Liver (tissue), 9 donors: ENCODE measurements around a stretch of chr20.

DNA sequence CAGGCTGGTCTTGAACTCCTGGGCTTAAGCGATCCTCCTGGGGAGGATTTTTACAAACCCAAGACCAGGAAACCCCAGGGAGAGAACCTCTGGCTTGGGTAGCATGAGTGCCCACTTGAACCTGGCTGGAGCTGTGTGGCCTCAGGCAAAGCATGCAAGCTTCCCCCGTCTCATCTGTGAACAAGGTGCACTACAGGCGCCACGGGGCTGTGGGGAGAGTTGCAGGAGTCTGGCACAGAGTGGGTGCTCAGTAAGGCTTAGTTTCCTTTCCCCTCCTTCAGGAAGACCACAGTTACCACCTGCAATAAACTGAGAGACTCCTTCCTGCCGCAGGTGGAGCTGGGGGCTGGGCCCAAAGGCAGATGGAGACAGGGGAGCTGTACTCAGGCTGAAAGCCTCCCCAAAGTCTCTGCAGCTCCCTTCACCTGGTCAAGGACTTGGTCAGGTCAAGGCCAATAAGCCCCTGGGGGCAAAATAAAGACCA is 1.8 kb downstream of the SLA2 start:
- PRO-cap, 5 experiments = peak in 1 of 5 experiments; most common plus-strand start position 336 of the sequence (in 1)
- RAMPAGE, long total RNA, 2 experiments = no peak in any of the 2 experiments
- RRBS = no CpG with 5 or more reads among the region's 5 CpGs

DNA sequence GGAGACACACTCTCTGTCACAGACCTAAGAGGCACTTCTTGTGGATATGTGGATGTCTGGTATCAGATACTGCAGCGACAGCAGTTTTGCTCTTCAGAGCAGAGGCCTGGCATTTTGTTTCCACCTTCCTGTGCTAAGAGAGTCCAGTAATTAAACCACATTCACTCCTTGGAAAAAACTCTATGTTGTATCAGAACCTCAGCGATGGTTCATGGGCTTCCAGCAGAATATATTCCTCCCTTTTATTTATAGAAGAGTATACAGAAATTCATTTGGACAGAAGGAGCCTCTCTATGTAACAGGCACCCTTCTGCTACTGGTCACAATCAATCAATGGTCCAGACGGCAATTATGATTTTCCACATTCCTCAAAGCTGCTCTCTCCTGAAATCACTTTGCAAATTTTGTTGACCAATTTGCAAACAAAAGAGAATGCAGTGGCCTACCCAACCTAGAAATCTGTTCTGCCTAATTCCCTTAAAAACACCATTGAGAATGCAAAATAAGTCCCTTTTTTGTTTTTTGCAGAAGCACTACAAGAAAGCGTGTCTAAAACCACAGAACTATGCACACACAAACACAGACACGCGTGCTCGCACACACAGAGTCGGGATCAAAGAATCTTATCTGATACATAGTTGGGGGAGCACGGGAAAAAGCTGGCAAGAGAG is 6.7 kb upstream of the SLA2 start:
- PRO-cap, 5 experiments = no peak in any of the 5 experiments
- RAMPAGE, long total RNA, 2 experiments = no peak in any of the 2 experiments
- RRBS = no CpG with 5 or more reads among the region's 9 CpGs

DNA sequence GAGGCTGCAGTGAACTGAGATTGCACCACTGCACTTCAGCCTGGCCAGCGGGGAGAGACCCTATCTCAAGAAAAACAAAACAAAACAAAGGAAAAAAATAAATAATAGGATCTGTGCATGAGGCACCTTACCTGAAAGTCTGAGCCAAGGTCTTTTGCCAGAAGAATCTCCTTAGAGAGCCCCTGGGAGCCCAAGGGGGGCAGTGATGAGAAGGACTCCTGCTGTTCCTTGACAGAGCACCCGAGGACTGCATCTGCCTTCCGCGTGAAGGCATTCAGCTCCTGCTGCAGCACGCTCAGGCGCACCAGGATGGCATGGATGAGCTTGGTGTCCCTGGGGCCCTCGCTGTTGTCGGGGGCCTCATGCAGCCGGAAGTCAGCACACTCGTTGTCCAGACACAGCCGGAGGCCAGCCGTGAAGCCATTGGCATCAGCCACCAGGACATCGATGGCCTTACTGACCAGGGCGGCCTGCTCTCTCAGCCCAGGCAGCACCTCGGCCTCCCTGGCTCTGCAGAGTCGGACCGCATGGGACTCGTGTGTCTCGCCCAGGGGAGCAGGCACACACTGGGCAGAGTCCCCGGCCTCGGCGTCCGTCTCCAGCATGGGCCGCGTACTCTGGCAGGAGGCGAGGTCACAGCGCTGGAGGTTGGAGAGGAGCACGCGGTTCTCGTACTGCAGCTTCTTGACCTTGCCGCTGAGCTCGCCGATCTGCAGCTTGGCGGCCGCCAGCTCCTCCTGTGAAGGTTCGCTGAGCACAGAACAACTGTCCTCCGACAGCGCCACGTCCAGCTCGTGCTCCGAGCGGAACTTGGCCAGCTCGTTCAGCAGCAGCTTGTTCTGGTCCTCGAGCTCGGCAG is 41.7 kb upstream of the DSN1 start:
- PRO-cap, 5 experiments = no peak in any of the 5 experiments
- RAMPAGE, long total RNA, 2 experiments = no peak in any of the 2 experiments
- RRBS = no CpG with 5 or more reads among the region's 45 CpGs

DNA sequence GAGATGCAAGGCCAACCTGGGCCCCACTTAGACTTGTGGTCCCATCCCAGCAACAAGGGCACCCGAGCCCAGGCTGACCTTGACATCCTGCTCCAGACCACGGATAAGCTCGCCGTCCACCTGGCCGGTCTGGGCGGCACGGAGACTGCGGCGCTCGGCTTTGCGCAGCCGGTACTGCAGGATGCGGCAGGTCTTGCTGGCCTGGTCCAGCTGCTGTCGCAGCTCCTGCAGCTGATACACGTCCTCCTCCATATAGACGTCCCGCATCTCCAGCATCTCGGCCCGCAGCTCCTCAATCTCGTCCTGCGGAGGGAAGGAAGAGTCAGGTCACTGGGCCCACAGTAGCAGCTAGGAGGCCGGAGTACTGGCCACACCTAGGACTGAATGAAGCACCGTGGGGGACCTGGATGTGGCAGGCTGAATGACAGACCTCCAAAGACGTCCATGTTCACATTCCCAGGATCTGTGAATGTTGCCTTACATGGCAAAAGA is 24.2 kb downstream of the SOGA1 start:
- PRO-cap, 5 experiments = no peak in any of the 5 experiments
- RAMPAGE, long total RNA, 2 experiments = no peak in any of the 2 experiments
- RRBS = no CpG with 5 or more reads among the region's 24 CpGs

- PRO-cap, 5 experiments = no peak in any of the 5 experiments
- RAMPAGE, long total RNA, 2 experiments = no peak in any of the 2 experiments
- RRBS = 4% methylated on average over 24 of the region's 76 CpGs
Observed at GRCh38 chr20:36862863-36863351, 431 bp downstream of the SOGA1 start.

DNA sequence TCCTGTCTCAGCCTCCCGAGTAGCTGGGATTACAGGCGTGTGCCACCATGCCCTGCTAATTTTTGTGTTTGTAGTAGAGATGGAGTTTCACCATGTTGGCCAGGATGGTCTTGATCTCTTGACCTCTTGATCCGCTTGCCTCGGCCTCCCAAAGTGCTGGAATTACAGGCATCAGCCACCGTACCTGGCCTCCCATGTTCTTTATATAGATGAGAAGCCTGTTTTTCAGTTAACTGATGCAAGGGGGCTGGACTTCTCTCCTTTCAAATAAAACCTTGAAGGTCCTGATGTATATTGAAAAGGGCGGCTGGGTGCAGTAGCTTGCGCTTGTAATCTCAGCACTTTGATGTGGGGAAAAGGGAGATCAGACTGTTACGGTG is 16.0 kb upstream of the SAMHD1 start:
- PRO-cap, 5 experiments = no peak in any of the 5 experiments
- RAMPAGE, long total RNA, 2 experiments = no peak in any of the 2 experiments
- RRBS = no CpG with 5 or more reads among the region's 8 CpGs

- PRO-cap, 5 experiments = no peak in any of the 5 experiments
- RAMPAGE, long total RNA, 2 experiments = no peak in any of the 2 experiments
- RRBS = no CpG with 5 or more reads among the region's 8 CpGs
Observed at GRCh38 chr20:36998518-36999154, 47.1 kb upstream of the SAMHD1 start.

DNA sequence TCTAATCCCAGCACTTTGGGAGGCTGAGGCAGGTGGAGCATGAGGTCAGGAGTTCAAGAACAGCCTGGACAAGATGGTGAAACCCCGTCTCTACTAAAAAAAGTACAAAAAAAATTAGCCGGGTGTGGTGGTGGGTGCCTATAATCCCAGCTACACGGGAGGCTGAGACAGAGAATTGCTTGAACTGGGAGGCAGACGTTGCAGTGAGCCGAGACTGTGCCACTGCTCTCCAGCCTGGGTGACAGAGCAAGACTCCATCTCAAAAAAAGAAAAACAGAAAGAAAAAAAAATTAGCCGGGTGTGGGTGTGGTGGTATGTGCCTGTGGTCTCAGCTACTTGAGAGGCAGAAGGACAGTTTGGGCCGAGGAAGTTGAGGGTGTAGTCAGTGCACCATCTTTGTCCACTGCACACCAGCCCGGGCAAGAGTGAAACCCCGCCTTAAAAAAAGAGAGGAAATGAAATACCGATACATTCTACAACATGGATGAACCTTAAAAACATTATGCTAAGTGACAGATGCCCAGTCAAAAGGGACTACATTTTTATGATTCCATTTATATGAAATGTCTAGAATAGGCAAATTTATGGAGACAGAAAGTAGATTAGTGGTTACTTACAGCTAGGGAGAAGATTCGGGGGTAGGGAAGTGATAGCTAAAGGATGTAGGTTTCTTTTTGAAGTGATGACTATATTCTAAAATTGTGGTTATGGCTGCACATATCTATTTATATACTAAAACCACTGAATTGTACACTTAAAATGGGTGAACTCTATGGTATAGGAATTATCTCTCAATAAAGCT is 52.4 kb downstream of the RBL1 start:
- PRO-cap, 5 experiments = no peak in any of the 5 experiments
- RAMPAGE, long total RNA, 2 experiments = no peak in any of the 2 experiments
- RRBS = no CpG with 5 or more reads among the region's 11 CpGs

DNA sequence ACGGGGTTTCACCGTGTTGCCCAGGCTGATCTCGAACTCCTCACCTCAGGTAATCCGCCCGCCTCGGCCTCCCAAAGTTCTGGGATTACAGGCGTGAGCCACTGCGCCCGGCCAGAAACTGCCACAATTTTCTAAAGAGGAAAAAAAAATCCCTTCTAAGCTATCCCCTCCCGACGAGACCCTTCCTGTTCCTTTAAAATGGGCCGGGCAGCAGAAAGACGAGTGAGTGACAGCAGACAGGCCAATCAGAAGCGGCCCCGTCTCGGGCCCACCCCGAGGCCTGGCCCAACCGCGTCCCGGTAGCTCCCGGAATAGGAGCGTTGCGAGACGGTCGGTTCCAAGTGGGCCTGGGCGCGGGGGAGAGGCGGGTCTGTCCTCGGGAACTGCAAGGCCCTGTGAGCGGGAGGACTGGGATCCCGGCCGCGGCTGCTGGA is 358 bp upstream of the RPN2 start:
- PRO-cap, 5 experiments = peak in 5 of 5 experiments; most common plus-strand start position 340 of the sequence (in 5); most common minus-strand start position 184 of the sequence (in 3)
- RAMPAGE, long total RNA, 2 experiments = start-site peak on the plus strand in 2 of 2 experiments, centred at positions 359 to 368 of the sequence, 721 to 1,087 reads per replicate
- RRBS = 3% methylated on average over 17 of the region's 33 CpGs

- PRO-cap, 5 experiments = no peak in any of the 5 experiments
- RAMPAGE, long total RNA, 2 experiments = no peak in any of the 2 experiments
- RRBS = no CpG with 5 or more reads among the region's 17 CpGs
Observed at GRCh38 chr20:37397575-37397975, 51.6 kb downstream of the SRC start.

DNA sequence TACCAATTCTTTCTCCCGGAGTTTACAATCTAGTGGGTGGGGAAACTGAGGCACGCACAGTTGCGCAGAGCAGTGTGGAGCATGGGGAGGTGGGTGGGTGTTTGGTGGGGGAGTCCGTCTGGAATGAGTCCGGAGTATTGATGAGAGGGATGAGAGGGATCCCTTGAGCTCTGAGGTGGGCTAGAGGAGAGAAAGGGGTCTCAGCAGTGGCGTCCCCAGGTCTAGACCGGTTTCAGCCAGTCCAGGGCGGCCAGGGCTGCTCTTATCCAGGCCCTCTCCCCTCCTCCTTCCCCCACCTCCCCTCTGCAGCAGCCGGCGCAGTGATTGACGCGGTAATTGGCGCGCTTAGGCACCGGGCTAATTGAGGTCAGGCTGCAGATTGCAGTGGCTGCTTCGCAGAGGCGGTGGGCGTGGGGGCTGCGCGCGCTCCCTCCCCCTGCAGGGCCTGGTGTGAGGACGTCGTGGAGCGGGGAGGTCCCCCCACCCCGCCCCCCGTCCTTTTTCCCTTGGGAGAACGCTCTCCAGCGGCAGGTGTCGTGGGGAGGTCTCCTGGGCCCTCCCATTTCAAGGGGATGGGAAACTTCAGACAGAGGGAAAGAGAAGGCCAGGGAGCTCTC is 70.3 kb upstream of the BLCAP start:
- PRO-cap, 5 experiments = no peak in any of the 5 experiments
- RAMPAGE, long total RNA, 2 experiments = no peak in any of the 2 experiments
- RRBS = 22% methylated on average over 13 of the region's 29 CpGs

- PRO-cap, 5 experiments = no peak in any of the 5 experiments
- RAMPAGE, long total RNA, 2 experiments = no peak in any of the 2 experiments
- RRBS = no CpG with 5 or more reads among the region's 5 CpGs
Observed at GRCh38 chr20:37737681-37738399, 44.0 kb downstream of the CTNNBL1 start.

- PRO-cap, 5 experiments = no peak in any of the 5 experiments
- RAMPAGE, long total RNA, 2 experiments = no peak in any of the 2 experiments
- RRBS = no CpG with 5 or more reads among the region's 7 CpGs
Observed at GRCh38 chr20:37989473-37990087, 43.7 kb downstream of the TTI1 start.

GRCh38 chr20:38114383-38114801 is 50.7 kb downstream of the TGM2 start:
- PRO-cap, 5 experiments = no peak in any of the 5 experiments
- RAMPAGE, long total RNA, 2 experiments = no peak in any of the 2 experiments
- RRBS = no CpG with 5 or more reads among the region's 4 CpGs

- PRO-cap, 5 experiments = no peak in any of the 5 experiments
- RAMPAGE, long total RNA, 2 experiments = no peak in any of the 2 experiments
- RRBS = no CpG with 5 or more reads among the region's 8 CpGs
Observed at GRCh38 chr20:38128678-38129759, 36.1 kb downstream of the TGM2 start.

DNA sequence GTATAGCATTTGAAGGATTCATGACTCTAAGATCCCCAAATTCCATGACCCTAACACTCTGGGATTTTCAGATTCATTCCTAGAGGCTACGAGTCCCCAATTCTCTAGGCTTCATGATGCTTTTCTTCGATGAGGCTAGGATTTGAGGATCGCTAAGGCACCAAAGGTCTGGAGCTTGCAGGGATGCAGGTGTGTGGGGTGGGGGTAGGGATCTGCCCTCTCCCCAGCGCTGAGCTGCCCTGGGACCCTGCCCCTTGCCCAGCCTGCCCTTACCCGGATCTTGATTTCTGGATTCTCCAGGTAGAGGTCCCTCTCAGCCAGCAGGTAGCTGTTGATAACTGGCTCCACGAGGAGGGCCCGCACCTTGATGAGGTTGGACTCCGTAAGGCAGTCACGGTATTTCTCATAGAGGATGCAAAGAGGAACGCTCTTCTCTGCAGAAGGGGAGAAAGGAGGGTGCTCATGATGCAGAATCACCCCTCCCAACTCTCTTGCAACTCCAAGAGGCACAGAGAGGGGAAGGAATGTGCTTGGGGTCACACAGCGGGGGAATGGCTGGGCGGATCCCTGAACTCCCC is 32.9 kb downstream of the TGM2 start:
- PRO-cap, 5 experiments = peak in 1 of 5 experiments; most common minus-strand start position 516 of the sequence (in 1)
- RAMPAGE, long total RNA, 2 experiments = no peak in any of the 2 experiments
- RRBS = no CpG with 5 or more reads among the region's 12 CpGs

GRCh38 chr20:38208945-38209337 is 43.9 kb upstream of the TGM2 start:
- PRO-cap, 5 experiments = no peak in any of the 5 experiments
- RAMPAGE, long total RNA, 2 experiments = no peak in any of the 2 experiments
- RRBS = no CpG with 5 or more reads among the region's 3 CpGs

DNA sequence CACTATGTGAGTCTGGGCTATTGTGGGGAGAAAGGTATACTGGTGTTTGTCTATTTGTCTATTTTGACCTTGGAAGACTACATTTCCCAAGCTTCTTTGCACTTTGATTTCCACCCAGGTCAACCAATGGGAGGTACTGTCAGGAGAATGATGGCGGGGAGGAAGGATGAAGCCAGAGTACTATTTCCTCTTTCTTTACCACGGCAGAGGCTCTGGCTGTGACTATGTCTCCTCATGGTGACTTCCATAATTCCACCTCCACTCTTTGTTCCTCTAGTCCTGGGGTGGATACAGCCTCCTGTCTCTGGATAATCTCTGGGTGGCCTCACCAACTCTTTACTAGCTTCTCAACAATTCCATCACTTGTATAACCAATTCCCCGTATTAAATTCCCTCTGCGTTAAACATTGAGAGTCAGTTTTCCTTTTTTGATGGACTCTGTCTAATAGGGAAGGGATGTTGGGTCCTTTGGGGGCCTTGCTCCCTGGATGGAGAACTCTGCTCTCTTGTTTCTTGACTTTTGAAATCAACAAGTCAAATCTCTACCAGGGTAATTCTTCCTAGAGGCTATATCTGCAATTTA is 23.3 kb downstream of the LBP start:
- PRO-cap, 5 experiments = peak in 1 of 5 experiments; most common plus-strand start position 272 of the sequence (in 1)
- RAMPAGE, long total RNA, 2 experiments = no peak in any of the 2 experiments
- RRBS = no CpG with 5 or more reads among the region's 4 CpGs

GRCh38 chr20:38727205-38727589 is 2.9 kb downstream of the SLC32A1 start:
- PRO-cap, 5 experiments = no peak in any of the 5 experiments
- RAMPAGE, long total RNA, 2 experiments = no peak in any of the 2 experiments
- RRBS = 5% methylated on average over 9 of the region's 28 CpGs

GRCh38 chr20:38731577-38731941 is 7.3 kb downstream of the SLC32A1 start:
- PRO-cap, 5 experiments = no peak in any of the 5 experiments
- RAMPAGE, long total RNA, 2 experiments = no peak in any of the 2 experiments
- RRBS = 2% methylated on average over 10 of the region's 16 CpGs